SK-N-MC (cell line): ENCODE measurements around a stretch of chr15.

DNA sequence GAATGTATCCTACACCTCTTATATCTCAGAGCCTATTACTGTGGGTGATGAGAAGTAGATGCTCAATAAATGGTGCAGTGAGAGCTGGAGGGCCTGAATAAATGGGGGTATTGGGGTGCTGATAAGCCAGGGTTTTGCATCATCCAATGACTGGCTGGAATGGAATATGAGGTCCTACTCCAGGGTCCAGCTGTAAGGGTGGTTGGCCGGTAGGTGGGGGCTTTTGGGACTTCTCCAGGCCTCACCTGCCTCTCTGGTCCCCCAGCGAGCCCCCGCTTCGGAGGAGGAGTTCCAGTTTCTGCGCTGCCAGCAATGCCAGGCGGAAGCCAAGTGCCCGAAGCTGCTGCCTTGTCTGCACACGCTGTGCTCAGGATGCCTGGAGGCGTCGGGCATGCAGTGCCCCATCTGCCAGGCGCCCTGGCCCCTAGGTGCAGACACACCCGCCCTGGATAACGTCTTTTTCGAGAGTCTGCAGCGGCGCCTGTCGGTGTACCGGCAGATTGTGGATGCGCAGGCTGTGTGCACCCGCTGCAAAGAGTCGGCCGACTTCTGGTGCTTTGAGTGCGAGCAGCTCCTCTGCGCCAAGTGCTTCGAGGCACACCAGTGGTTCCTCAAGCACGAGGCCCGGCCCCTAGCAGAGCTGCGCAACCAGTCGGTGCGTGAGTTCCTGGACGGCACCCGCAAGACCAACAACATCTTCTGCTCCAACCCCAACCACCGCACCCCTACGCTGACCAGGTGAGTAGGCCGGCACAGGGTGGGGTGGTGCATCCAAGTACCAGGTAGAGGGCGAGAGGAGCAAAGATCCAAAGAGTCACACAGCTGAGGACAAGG lies 3.4 kb downstream of the PML start:
- RRBS: no CpG with 5 or more reads among the region's 36 CpGs

GRCh38 chr15:74011661-74012142 lies 17.2 kb downstream of the PML start:
- RRBS: no CpG with 5 or more reads among the region's 2 CpGs

DNA sequence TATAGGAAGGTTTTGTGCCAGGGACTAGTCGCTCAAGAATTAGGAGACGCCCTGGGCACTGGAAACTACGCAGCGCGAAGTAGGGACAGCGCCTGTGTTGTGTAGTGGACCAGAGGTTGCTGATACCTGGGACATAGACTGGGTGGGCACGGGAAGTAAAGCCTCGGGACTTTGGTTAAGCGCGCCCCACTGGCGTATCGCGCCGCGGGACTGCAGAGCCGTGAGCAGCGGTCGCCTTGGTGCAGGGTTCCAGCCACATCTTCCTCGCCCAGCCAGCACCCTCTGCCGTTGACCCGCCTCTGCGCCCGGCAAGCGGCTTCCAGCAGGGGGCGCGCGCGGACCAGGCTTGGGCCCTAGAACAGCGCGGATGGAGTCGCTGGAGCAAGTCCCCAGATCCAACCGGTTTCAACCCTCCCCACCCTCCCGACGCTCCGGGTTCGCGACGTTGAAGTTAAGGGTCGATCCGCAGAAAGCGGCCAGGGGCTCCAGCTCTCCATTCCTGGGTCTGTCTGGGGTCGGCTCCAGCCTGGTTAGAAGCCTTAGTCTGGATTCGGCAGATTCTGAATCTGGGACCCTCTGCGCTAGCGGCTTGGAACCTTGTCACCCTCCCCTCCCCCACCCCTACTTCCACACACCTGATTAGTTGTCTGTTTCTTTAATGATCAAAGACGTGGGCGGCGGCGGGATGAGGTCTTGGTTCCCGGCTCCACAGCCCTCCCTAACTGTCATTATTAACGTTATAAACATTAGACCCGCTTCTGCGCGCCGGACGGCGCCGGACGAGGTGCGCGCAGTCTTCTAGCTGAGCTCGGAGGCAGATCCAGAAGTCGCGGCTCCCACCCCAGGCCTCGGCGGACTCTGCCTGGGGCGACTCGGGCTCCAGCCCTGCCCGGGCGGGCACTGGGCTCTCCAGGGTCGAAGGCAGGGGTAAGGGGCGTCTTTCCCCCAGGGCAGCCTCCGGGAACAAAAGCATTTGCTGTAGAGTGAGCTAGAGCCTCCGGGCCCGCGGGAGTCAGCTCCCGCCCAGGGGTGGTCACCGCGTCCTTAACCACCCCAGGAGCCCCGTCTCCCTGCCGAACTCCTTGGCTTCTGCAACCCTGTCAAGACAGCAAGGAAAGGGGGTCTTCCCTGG lies 2.6 kb upstream of the ISLR2 start:
- RRBS: 5% methylated on average over 26 of the region's 81 CpGs

DNA sequence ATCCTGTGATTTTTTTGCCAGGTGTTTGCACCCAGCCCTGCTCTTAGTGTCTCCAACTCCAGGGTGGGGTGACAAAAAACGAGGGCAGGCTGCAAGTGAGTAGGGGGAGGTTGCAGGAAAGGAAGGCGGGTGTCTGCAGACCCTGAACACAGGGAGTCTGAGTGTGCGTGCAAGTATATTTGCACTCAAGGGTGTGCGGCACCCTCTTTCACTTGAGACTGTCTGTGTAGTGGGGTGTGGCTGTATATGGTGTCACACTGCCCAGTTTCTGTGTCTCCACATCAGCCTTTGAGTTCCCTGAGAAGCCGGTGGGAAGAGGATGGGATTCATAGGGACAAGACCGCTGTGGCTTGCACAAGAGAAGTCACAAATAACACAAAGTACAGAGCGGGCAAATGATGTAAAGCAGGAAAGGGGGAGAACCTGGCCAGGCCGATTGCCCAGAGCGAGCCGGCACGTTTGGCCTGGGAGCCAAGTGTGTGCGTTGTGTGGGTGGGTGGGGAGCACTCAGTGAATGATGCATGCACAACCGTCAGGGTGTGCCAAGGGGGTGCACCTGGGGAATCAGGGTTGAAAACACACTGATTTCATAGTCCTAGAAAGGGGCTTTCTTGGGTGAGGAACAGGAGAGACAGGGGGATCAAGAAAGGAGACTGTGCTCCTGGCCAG lies 6.7 kb downstream of the ISLR2 start:
- RRBS: no CpG with 5 or more reads among the region's 13 CpGs

- RRBS: no CpG with 5 or more reads among the region's 1 CpG
Observed at GRCh38 chr15:74156489-74156927, 17.0 kb upstream of the ISLR start.

DNA sequence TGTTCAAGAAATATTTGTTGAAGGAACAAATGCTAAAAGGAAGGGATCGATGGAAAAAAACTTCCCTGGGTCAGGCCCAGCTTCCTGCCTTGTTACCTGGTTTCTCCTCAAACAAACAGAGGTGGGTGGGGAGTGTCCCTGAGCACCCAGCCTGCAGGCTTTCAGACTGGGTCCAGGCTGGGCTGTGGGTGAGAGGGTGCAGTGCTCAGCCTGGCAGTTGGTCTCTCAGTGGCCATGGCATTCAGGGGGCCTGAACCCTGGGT lies 14.4 kb upstream of the STRA6 start:
- RRBS: no CpG with 5 or more reads among the region's 1 CpG

GRCh38 chr15:74228240-74228722 lies 7.8 kb upstream of the CCDC33 start:
- RRBS: no CpG with 5 or more reads among the region's 9 CpGs

GRCh38 chr15:74245293-74246055 lies 9.3 kb downstream of the CCDC33 start:
- RRBS: 10% methylated on average over 16 of the region's 38 CpGs

- RRBS: no CpG with 5 or more reads among the region's 6 CpGs
Observed at GRCh38 chr15:74369002-74369518, 1.6 kb upstream of the CYP11A1 start.

GRCh38 chr15:74389179-74390173 lies 22.0 kb upstream of the CYP11A1 start:
- RRBS: no CpG with 5 or more reads among the region's 21 CpGs

GRCh38 chr15:74397312-74398019 lies 30.0 kb upstream of the CYP11A1 start:
- RRBS: no CpG with 5 or more reads among the region's 5 CpGs

GRCh38 chr15:74428431-74428794 lies 5.3 kb downstream of the SEMA7A start:
- RRBS: no CpG with 5 or more reads among the region's 5 CpGs

DNA sequence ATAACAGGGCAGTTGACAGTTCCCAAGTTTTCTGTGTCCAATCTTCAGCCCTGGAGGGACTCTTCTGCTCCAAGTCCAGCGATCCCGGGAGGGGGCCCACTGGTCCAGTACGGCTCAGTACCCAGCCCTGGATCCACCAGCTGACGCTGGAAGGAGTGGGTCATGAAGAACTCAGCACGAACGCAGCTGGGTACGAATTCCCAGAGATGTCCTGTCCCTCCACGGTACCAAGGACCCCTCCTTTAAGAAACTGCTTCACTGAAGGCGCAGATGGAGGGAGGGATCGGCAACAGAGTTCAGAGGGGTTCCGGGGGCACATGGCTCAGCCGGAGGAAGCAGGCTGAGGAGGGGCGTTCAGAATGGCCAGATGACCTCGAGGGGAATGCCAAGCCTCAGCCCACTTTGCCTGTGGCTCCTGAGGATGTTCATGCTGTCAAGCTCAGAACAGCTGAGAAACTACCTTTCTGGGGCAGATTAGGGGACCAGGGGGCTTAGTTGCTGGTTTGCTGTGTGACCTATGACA lies 16.4 kb upstream of the CLK3 start:
- RRBS: no CpG with 5 or more reads among the region's 14 CpGs

DNA sequence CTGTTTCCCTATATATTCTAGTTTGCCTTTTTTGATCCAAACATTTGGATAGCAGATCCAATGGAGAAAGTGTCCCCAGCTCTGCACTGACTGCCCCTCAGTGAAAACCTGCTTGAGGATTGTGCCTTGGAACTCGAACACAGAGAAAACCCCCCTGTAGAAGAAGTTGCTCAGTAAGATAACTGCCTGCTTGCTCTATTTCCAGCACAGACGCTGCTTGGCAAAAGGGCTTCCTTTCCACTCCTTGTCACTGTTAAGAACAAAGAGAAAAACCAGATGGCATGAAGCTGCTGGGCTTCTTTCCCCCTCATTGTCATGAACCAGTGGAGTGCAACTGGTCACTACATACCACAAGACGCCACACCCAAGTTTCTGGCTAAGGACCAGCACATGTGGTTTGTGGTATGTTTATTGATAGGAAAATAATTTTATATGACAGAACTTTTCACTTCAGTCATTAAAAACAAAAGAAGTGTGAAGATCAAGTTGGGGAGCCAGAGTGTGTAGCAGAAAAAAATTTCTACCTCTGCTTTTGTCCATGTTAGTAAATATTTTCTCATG lies 37.7 kb downstream of the CLK3 start:
- RRBS: no CpG with 5 or more reads among the region's 3 CpGs

- RRBS: 1% methylated on average over 11 of the region's 41 CpGs
Observed at GRCh38 chr15:74725711-74726289, 472 bp upstream of the CYP1A1 start.

DNA sequence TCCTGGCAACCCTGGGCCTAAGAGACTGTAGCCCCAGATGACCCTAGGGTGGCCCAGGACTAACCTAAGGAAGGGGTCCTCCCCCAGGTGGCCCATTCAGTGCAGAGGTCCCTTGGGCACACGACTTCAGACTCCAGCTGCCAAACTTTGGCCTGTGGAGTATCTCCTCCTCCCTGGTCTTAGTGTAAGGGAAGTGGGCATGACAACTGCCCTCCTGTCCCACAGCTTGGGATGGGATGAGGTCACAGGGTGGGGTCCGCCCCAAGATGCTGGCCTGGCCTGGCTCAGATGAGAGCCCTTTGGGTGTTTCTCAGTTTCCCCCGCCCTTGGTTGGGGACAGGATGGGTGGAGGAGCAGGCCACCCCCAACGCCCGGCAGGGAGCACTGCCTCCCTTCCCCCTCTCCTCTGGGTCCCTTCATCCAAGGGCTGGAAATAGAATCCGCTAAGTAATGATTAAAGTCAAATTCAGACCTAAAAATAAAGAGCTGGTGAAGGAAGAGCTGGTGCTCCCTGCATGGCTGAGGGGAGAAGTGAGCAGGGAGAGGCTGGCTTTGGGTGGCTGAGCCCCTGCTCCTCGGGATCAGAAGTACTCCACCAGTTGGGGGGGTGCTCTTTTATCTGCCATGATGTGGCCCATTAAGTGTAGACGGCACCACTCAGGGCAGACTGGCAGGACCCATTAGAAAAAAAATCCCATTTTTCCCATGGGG lies 5.0 kb downstream of the CSK start:
- RRBS: no CpG with 5 or more reads among the region's 8 CpGs

- RRBS: no CpG with 5 or more reads among the region's 45 CpGs
Observed at GRCh38 chr15:74802250-74803163, 10.1 kb upstream of the LMAN1L start.

DNA sequence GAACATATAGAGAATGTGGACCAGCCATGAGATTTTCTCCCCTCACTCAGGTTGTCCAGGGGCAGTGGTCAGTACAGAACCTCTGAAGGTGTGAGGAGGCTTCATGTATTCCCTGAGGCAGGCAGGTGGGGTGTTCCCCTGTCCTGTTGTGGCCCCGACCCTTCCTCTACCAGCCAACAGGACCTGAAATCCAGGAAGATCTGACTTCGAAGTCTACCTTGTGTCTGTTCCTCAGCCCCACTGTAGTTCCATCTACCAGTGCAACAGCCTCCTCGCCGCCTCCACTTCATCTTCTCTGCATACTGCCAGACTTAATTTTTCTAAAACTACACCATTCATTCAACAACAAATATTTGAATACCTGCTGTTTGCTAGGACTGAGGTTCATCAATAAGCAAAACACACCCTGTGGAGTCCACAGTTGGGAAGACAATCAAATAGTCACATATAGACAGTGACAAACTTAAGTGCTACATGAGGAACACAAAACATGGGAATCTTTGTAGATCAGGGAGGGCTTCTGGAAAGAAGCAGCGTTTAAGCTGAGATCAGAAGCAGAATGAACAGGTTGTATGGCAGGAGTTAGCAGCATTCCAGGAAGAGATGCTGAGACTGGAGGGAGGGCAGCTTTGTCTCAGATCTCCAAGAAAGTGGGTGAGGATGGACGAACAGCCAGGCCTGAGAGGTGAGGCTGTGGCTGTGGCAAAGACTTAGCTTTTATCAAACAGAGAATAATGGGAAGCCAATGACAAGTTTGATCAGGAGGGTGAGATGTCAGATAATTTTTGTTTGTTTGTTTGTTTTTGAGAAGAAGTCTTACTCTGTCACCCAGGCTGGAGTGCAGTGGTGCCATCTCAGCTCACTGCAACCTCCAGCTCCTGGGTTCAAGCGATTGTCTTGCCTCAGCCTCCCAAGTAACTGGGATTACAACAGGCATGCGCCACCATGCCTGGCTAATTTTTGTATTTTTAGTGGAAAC lies 8.5 kb upstream of the LMAN1L start:
- RRBS: no CpG with 5 or more reads among the region's 8 CpGs

DNA sequence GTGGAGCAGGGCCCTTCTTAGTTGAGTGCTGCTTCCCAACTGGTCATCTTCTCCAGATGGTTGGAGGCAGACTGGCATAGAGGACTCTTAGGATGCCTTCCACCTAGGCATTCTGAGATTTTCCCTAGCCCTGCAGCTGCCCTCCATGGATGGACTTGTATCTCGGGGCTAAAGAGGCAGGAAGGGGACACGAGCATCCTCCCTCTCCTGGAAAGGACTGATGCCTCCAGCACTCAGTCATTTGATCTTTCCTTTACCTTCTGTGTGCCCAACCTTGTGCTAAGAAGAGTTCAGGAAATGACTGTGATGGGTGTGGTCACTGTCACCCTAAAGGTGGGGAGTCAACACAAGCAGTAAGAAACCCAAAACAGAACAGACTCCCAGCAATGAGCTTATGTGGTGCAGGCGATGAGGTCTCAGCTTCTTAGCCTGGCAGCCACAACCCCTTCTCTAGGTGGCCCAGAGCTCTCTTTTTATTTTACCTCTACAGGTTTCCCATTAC lies 3.7 kb downstream of the MPI start:
- RRBS: no CpG with 5 or more reads among the region's 3 CpGs